ENCODE measurements around the gene STIMATE.

- RRBS, 2 experiments, result no CpG with 5 or more reads among the region's 14 CpGs
These were observed 2.4 kb upstream of the STAB1 start for GRCh38 chr3:52492548-52493266.

DNA sequence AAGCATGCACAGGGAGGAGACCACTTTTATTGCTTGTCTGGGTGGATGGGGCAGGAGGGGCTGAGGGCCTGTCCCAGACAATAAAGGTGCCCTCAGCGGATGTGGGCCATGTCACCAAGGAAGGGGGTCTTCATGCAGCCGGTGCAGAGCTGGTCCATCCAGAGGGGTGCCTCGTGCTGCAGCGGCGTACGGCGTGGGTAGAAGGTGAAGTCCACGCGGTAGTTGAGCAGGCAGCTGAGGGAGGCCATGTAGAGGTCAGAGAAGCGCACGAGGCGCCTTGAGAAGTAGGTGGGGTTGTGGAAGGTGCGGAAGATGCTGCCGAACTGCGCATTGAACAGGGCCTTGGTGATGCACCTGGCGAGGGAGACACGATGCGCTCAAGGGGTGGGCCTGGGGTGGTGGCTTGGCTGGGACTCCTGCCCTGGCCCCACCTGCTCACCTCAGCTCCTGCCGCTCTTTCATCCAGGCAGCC lies 9.2 kb downstream of the NT5DC2 start:
- RRBS, 2 experiments, result no CpG with 5 or more reads among the region's 19 CpGs

DNA sequence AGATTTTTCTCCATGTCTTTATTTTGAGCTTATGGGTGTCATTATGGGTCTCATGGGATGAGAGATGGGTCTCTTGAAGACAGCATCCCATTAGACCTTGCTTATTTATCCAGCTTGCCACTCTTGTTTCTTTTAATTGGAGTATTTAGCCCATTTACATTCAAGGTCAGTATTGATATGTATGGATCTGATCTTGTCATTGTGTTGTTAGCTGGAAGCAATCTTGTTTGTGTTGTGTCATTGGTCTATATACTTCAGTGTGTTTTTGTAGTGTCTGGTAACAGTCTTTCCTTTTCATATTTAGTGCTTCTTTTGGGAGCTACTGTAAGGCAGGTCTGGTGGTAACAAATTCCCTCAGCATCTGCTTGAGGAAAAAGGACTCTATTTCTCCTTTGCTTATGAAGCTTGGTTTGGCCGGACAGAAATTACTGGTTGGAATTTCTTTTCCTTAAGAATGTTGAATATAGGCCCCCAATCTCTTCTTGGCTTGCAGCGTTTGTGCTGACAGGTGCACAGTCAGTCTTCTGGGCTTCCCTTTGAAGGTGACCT lies 58.1 kb downstream of the UQCC5 start:
- RRBS, 2 experiments, result no CpG with 5 or more reads among the region's 2 CpGs

GRCh38 chr3:52602047-52602784 lies 65.8 kb downstream of the UQCC5 start:
- RRBS, 2 experiments, result no CpG with 5 or more reads among the region's 4 CpGs

GRCh38 chr3:52693038-52694082 lies 7.5 kb downstream of the GNL3 start:
- RRBS, 2 experiments, result no CpG with 5 or more reads among the region's 6 CpGs

DNA sequence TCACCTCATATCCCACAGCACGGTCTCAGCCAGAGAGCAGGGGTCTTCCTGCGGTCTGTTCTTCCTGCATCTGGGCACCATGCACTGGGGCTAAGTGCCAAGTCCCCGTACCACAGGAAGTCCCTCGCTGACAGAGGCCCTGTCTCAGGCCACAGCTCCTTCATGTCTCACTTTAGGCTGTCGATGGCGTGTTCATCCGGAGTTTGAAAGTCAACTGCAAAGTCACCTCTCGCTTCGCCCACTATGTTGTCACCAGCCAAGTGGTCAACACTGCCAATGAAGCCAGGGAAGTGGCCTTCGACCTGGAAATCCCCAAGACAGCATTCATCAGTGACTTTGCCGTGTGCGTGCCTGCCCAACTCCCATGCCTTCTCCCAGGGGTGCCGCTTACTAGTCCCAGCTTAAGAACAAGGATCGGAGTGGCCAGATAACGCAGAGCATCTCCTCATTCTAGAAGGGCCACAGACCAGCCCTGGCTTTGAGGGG lies 808 bp downstream of the ITIH1 start:
- RRBS, 2 experiments, result no CpG with 5 or more reads among the region's 15 CpGs

- RRBS, 2 experiments, result no CpG with 5 or more reads among the region's 8 CpGs
These were observed 15.2 kb downstream of the ITIH3 start for GRCh38 chr3:52809434-52810526.

- RRBS, 2 experiments, result 2% methylated on average over 24 of the region's 90 CpGs
These were observed at the start of gene STIMATE for GRCh38 chr3:52896970-52898038. Gene STIMATE (minus strand): TSS chr3:52897548.

DNA sequence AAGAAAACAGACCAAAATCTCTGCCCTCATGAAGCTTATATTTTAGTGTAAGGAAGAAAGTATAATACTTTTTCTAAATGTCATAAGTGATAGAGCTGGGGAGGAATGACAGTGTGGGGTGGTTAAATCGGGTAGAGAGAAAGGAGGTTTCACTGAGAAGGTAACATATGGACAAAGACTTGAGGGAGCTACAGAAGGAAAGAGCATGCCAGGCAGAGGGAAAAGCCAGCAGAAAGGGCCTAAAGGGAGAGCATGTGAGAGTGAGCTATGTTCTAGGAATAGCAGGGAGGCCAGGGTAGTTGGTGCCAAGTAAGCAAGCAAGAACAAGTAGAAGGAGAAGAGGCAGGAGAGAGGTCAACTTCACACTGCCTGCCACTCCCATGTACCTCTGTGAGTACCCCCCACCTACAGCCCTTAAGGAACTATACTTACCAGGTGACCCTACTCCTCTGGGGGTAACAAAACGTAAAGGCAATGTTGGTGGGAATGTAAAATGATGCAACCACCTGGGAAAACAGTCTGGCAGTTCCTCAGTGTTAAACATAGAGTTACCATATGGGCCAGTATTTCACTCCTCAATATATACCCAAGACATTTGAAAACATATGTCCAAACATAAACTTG lies 67.7 kb downstream of the SFMBT1 start:
- RRBS, 2 experiments, result no CpG with 5 or more reads among the region's 2 CpGs

DNA sequence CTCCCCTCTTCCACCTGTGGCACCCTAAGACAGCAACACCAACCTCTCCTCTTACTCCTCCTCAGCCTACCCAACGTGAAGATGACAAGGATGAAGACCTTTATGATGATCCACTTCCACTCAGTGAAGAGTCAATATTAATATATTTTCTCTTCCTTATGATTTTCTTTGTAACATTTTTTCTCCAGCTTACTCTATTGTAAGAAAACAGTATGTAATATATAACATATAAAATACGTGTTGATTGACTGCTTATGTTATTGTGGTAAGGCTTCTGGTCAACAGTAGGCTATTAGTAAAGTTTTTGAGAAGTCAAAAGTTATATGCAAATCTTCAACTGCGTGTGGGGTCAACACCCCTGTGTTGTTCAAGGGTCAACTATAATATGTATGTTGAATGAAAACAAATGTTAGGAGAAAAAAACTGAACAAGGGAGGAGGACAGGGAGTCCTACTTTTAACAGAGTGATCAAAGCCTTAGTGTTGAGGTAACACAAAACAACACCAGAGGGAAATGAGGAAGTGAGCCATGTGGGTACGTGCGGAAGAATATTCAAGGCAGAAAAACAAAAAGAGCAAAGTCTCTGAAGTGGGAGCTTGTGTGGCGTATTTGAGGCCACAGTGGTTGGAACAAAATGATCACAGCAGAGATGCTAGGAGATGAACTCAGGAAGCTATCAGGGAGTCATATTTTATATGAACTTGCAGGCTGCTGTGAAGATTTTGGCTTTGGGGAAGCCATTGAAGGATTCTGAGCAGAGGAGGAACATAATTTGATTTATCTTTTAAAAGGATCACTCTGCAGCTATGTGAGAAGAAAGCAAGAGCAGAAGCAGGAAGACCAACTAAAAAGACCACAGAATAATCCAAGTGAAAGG lies 62.5 kb downstream of the SFMBT1 start:
- RRBS, 2 experiments, result no CpG with 5 or more reads among the region's 6 CpGs

DNA sequence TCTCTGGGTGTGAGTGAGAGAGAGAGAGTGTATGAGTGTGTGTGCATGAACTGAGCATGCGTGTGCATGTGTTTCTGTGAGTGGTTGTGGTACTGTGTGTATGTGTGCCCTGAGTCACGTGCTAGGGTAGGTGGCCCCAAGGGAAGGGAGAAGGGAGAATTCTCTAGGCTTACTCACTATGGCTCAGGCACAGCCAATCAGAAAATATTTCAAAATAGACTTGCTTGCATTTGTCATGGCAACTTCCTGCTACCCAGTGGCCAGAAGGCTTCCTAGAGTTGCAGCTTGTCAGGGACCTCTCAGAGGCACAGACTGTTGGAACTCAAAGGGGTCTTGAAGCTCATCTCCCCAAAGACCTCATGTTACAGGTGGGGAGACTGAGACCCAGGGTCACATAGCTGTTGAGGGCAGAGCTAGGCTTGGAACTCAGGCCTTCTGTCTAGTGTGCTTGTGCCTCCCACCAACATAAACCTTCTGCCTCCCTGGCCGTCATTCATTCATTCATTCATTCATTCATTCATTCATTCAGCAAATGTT lies 10.7 kb upstream of the RFT1 start:
- RRBS, 2 experiments, result no CpG with 5 or more reads among the region's 3 CpGs

GRCh38 chr3:53145111-53145748 lies 15.0 kb upstream of the RFT1 start:
- RRBS, 2 experiments, result no CpG with 5 or more reads among the region's 8 CpGs

DNA sequence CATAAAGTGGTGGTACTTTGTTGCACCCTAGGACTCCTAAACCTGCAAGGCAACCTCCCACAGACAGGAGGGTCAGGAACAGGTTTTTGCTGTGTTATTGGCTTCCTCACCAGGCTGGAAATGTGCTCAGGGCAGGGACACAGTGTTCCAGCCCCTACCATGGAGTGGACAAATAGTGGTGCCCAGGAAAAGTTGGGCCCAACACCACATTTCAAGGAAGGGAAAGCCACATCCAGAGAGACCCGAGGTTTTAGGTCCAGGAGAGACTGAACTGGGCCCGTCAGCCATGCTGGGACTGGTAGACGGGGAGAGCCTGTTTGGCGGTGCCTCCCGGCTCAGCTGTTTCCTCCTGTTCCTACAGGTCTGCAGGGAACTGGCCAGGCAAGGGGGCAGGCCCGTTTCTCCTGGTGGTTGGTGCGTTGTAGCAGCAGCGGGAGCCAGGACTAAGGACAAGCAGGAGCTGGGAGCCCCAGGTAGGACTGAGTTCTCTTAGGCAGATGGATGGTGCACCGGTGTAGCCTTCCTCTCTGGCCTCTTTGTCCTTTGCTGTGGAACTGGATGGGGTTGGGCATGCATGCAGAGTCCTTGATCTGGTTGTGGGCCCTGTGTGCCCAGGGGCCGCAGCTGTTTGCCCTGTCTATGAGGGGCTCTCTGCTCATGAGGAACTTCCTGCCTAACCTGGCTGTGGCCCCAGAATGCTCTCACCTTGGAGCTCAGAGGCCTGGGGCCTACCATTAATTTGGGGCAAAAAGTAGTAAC lies 3.9 kb downstream of the PRKCD start:
- RRBS, 2 experiments, result no CpG with 5 or more reads among the region's 10 CpGs

DNA sequence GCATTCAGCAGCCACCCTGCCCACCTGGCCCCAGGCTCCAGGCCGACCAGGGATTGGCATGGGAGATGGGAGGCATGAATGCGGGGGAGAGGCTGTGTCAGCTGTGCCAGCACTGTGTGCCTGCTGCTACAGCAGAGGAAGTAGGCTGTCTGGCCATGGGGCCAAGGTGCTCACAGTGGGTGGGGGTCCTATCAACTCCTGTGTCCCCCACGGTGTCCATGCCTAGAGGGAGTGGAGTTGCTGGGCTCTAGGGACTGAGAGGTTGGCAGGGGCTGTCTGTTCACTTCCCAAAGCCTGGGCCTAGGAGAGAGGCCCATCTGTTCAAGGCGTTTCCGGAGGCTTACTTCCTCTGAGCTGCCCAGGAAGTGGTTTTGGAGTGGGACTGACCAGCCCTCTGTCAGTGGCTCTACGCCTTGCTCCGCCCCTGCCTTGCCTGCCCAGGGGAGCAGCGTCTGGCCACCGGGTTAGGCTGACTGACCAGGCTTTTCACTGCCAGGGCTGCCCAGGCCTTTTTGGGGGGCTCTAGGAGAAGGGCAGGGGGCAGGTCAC lies 5.9 kb downstream of the PRKCD start:
- RRBS, 2 experiments, result no CpG with 5 or more reads among the region's 9 CpGs

DNA sequence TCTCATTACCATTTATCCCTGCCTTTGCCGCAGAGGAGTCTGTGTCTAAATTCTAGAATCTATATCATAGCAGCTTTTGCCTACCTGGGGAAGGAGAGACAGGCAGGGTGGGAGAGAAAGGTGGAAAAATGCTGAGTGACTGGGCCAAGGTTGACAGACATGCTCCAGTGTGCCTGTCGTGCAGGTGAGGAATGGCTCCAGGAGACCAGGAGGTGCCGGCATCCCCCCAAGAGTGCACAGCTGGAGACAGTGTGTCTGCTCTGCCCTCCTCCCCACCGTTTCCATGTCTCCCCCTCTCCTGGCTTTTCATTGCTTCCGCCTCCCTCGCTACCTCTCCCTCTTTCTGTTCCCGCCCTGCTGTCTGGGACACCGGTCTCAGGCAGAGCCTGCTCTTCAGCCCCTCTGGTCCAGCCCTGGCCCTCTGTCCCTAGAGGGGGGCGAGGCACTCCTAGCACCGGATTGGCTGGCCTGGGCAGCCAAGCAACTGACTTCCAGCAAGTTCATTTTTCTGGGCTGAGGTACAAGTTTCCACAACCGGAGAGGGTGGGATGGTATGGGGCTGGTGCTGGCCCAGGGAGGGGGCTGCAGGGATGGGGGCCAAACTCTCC lies 32.4 kb downstream of the PRKCD start:
- RRBS, 2 experiments, result 22 to 26% methylated on average over 4 of the region's 11 CpGs

DNA sequence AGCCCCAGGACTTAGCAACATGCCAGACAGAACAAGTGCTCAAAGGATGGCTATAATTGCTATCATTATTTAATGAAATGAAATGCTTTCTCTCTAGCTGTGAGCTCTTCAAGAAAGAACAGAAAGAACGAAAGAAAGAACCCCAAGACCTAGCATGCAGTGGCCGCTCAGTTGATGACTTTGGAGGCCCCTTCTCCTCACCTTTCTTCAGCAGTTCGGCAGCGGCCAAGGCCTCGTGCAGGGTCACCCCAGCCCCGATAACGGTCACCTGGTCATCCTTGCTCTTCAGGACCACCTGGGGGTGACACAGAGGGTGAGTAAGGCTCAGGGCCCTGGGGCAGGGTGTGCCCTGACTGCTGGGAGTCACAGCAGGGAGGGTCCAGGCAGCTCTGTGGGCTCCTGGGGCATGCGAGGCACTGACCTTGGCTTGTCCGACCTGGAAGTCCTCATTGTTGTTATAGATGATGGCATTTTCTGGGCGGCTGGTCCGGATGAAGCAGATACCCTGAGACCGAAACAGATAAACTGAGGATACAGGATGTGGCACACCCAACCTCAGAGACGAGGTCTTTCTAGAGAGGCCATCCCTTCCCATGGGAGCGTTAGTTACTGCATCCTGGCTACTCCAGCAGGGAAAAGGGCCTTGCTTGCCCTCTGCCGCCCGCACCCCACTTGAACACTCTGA lies 27.8 kb downstream of the TKT start:
- RRBS, 2 experiments, result no CpG with 5 or more reads among the region's 16 CpGs

DNA sequence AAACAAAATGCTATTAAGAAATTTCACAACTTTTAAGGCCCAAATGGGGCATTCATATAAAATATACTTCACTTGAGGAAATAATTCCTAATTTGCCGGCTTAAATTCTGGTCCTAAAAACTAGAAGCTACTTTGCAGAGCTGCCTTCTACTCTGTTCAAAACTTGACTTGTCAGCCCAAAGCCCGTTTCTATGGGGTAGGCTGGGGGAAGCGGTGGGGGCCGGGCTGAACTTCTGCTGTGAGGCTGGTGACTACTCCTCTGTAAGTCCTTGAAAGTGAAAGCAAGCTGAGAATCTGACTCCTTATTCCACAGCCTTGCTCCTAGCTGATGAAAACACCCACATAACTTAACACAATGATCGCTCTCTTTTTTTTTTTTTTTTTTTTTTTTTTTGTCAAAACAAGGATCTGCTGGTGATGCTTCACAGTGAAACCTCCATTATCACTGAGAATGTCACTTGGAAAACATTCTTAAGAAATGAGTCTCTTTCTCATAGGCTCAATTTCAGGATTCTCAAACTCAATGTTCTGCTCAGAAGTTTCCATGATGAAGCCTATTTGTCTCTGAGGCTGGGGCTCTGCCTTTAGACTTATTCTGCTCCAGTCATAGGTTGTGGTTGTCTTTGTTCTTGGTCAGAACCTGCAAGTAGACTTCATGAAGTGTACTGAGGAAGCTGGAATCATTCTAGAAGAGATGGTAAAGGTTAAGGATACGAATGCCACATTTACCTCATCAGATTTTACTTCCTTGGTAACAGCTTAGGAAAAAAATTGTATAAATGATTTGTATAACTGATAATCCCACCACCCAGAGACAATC lies 31.4 kb upstream of the TKT start:
- RRBS, 2 experiments, result no CpG with 5 or more reads among the region's 6 CpGs

DNA sequence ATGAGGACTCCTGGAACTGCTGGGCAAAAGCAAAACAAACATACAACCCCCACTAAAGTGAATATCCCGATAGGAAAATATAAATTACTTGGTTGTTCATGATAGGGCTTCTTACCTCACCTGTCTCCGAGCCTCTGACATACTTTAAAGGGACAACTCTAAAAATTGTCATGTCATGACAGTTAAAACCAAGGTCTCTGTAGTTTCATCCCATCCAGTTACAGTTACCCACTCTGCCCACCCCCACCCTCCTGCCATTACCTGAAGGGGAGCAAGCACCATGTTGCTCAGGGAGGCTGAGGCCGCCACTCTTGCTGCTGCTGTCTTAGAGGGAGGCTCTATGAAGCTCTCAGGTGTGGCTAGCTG lies 36.0 kb upstream of the TKT start:
- RRBS, 2 experiments, result no CpG with 5 or more reads among the region's 3 CpGs

DNA sequence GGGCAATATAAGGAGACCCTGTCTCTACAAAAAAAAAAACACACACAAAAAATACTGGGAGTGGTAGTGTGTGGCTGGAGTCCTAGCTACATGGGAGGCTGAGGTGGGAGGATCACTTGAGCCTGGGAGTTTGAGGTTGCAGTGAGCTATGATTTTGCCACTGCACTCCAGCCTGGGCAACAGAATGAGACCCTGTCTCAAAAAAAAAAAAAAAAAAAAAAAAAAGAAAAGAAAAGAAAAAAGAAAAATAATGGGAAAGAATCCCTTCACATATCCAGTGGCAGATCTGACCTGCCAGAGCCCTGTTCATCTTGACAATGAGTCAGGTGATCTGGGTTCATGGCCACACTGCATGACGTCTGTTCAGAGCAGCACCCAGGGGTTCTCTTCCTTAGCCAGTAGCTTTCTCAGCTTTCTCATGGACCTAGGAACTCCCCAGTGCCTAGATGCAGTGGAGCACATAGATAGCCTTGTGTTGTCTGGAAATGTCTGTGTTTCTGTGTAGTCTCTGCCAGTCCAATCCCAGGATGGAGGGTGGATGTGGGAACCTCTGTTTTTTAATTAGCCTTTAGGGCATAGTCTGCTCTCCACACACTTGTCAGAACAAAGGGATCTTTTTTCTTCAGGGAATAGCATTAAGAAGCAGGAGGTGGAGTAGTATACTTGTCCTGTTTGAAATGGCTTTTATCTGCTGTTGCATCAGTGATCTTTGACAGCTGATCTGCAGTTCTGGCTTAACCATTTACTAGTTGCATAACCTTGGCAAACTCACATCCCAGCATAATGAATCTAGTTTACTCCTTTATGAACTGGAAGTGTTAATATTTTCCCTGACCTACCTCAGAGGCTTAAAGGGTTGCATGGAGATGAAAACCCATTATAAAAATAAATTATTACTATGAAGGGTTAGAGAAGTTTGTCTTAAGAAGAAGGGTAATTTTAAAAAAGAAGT lies 16.2 kb upstream of the CACNA1D start:
- RRBS, 2 experiments, result no CpG with 5 or more reads among the region's 1 CpG

DNA sequence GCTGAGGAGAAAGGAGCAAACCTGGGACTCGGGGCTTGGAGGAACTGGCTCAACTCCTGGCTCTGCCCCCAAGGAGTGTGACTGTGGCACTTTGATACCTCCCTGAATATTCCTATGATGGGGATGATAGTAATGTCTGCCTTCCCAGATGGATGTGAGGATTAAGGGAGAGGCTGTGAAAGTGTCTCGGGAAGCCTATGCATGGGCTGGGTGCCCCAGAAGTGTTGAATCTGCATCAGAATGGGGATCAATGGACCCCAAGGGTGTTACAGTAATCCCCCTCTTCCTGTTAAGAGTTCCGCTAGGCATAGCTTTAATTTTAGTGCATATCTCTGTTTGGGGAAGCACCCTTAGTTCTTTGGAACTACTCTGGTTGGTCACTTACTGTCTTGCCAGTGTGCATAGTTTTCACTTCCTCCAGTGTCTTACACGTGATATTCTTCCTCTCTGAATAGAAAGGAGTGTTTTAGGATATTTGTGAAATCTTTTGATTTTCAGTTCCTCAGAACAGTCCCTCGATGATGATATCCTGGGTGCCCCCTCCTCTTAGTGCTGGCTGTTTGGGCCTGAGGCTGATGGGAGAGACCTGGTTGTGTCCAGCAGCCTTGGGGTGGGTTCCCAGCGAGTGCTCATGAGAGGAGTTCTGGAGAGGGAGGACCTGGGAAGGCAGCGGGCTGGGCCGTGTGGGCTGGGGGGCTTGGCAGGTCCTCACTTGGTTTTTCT lies 97.5 kb downstream of the CHDH start:
- RRBS, 2 experiments, result no CpG with 5 or more reads among the region's 8 CpGs

Data from bronchial epithelial cell (primary cell).